AG08470 (cell line): Measurements from ENCODE around the genes TET2 and GSTCD.

- RRBS: 1% methylated on average over 26 of the region's 47 CpGs
Measured at GRCh38 chr4:105146591-105147020, at the start of gene TET2. TET2 (plus strand) TSS chr4:105146876.

GRCh38 chr4:105470791-105471520 lies 2.9 kb downstream of the PPA2 start:
- RRBS: no CpG with 5 or more reads among the region's 6 CpGs

DNA sequence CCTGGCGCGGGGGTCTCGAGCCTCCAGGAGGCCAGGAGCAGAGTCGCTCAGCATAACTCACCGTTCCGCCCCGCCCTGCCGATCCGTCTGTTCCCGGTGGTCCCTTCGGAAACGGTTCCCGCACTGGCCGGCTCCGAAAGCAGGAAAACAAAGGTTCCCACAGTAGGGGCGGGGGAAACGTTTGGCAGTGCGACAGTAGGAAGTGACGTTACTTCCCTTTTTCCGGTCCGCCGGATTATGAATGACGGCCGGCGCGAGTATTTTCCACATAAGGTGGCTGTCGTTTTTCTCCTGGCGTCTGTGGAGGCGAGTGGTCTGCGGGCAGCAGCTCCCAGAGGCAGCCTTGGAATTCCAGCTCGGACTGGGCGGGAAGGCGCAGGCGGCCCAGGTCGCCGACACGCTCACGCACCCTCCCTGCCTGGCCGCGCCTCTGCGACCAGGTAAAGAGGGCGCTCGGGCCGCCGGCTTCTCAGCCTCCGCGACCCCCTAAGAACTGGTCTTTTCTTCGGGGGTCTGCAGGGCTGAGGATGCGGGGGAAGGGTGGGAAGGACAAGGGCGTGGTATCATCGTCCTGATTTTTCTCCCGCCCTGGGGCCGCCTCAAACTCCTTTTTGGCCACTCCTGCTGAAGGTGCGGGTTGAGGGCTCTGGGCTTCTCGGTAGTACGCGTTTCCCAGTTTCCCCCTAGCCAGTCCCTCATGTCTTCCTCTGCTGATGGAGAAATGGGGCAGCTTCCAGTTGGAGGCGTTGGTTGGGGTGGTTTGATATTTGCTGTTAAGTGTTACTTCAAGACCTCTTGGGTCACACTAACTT lies at the start of gene GSTCD:
TSS of gene GSTCD (plus strand) at position 208 of the 812 bp plus-strand sequence.
- RRBS: 0% methylated on average over 5 of the region's 58 CpGs

GRCh38 chr4:106316672-106317049 lies 311 bp downstream of the AIMP1 start:
- RRBS: no CpG with 5 or more reads among the region's 10 CpGs

DNA sequence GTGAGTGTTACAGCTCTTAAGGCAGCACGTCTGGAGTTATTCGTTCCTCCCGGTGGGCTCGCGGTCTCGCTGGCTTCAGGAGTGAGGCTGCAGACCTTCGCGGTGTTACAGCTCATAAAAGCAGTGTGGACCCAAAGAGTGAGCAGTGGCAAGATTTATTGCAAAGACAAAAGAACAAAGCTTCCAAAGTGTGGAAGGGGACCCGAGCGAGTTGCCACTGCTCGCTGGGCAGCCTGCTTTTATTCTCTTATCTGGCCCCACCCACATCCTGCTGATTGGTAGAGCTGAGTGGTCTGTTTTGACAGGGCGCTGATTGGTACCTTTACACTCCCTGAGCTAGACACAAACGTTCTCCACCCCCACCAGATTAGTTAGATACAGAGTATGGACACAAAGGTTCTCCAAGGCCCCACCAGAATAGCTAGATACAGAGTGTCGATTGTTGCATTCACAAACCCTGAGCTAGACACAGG lies 156.1 kb upstream of the GIMD1 start:
- RRBS: no CpG with 5 or more reads among the region's 14 CpGs

- RRBS: no CpG with 5 or more reads among the region's 4 CpGs
Measured at GRCh38 chr4:107153814-107154384, 117.8 kb upstream of the DKK2 start.

DNA sequence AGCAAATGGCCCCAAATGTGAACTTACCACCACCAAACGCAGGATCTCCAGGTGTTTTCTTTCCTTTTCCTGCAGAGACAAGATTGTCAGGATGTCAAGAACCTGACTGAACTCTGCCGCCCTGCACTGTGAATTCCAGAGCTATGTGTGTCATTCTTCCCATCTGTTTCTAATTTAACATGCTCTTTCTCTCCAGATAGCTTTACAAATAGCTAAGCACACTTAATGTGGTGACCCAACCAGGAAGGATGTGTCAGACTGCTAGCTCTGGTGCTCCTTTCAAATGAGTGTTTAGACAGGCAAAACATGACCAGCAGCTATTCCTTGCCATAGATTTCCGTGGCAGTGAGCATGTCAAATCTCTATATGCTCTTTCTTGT lies 247.5 kb upstream of the DKK2 start:
- RRBS: no CpG with 5 or more reads among the region's 3 CpGs

GRCh38 chr4:107825451-107825886 lies 737 bp downstream of the SGMS2 start:
- RRBS: 0% methylated on average over 2 of the region's 10 CpGs

- RRBS: no CpG with 5 or more reads among the region's 19 CpGs
Measured at GRCh38 chr4:107930635-107931118, 672 bp upstream of the CYP2U1 start.

DNA sequence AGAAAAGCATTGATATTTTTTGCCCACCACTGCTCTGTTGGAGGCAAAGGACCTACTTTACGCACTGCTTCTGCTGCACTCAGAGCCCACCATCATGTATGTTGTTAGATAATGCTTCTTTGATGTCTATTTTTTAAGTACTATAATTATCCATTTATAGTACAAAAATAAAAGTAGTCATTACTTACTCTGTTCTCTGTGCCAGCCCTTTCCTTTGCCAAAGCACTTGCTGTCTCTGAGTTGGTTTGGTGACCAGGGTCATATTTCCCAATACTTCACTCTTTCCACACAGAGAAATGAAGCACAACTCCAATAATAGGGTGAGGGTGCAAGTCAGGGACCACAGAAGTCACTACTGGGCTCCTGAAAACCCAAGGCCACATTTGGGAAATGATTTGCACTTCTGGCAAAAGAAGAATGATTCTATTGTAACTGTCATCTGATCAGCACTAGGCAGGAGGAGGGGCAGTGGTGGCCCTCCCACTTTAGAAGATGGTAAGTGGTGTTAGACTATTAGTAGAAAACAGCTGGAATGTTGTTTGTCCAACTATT lies 11.1 kb upstream of the HADH start:
- RRBS: no CpG with 5 or more reads among the region's 1 CpG

DNA sequence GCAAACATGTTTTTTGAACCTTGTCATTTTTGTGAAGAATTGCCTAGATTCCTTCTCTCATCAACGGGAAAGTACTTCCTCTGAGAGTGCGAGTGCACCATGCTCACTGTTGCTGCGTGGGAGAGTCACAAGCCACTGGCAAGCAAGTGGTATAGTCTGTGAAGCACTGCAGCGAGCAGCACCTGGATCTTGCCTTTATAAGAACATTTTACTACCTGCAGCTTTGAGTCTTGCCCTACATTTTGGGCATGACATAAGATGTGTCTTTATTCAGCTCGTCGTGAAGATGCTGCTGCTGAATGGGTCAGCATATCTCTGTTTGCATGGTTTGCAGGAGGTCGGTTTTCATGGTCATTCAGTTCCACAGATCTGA lies 44.9 kb downstream of the HADH start:
- RRBS: no CpG with 5 or more reads among the region's 7 CpGs

DNA sequence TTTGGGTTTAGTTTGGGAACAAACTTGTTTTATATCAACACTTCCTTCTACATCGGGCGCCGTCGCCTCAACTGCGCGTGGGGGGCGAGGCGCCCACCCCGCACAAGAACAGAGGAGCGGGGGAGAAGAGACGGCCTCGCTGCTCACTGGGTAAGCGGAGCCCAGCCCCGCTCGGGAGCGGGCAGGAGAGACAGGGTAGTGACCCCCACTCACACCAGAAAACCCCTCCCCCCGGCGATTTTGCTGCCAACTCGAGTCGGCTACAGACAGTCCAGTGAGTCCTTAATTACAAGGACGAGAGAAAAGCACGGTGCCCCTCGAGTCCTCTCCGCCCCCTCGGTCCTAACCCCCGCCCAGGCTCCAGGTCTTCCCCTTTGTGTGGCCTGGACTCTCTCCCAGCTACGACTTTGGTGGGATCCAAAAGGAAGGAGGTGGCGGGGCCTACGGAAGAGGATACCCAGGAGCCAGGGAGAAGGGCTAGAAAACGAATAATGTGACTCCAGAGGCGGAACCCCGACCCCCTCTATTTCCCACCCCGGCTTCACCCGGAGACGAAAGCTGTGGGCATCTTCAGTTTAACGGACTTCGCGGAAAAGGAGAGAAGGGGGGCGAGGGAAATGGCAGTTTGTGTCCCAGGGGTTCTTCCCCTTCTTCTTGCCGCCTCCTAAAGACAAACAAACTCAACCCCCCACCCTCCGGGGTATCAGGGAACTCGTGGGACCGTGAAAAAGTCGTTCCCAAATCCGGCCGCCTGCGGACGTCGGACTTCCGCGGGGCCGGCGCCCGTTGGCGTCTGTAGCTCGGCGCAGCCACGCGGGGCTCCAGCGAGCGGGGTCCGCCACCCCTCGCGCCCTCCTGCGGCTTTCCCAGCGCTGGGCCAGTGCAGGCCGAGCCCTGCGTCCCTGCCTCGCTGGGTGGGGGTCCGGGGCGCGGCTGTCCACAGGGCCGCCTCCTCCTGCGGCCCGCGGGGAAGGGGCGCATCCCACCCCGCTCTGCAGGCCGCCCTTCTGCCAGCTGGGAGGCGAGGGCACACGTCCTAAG lies 3.4 kb upstream of the LEF1 start:
- RRBS: no CpG with 5 or more reads among the region's 81 CpGs

DNA sequence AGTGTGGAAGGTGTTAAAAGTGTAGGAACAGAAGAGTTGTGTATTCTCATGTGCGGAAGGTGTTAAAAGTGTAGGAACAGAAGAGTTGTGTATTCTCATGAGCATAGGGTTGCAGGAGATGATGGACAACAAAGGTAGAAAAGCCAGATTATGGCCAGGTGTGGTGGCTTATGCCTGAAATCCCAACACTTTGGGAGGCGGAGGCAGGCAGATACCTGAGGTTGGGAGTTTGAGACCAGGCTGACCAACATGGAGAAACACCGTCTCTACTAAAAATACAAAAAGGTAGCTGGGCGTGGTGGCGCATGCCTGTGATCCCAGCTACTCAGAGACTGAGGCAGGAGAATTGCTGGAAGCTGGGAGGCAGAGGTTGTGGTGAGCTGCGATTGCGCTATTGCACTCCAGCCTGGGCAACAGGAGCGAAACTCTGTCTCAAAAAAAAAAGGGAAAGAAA lies 2.5 kb downstream of the RPL34 start:
- RRBS: no CpG with 5 or more reads among the region's 8 CpGs

GRCh38 chr4:108878014-108878281 lies 115.1 kb upstream of the ETNPPL start:
- RRBS: no CpG with 5 or more reads among the region's 2 CpGs

DNA sequence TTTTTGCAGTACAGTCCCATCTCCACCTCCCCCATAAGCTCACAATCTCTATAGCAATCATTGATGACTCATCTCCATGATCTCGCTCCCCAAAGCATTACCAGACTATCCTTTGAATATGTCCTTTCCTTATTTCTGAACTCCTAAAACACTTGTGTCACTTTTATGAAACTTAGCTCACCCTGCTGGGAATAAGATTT lies 224.8 kb upstream of the ETNPPL start:
- RRBS: no CpG with 5 or more reads among the region's 1 CpG

DNA sequence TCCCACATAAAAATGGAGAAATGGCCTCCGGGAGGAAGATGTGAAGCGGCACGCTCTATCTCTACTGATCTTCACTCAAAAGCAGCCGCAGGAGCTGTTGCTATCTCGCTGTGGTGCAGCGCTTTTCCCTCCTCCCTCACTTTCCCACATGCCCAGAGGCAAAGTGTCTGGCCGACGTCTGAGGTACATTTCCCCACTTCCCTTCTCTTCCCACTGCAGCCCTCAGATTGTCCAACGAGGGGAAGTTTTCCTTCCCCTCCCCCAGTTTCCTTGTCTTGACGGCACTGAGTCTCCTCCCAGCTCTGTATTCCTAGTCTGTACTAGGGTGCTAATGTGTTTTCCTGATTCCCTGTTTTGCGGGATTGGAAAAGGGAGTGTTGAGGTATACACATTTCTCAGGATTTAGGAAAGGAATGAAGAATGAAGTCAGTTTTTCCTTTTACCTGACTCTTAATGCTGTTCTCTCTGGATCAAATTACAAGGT lies 729 bp upstream of the COL25A1 start:
- RRBS: 0% methylated on average over 1 of the region's 11 CpGs

DNA sequence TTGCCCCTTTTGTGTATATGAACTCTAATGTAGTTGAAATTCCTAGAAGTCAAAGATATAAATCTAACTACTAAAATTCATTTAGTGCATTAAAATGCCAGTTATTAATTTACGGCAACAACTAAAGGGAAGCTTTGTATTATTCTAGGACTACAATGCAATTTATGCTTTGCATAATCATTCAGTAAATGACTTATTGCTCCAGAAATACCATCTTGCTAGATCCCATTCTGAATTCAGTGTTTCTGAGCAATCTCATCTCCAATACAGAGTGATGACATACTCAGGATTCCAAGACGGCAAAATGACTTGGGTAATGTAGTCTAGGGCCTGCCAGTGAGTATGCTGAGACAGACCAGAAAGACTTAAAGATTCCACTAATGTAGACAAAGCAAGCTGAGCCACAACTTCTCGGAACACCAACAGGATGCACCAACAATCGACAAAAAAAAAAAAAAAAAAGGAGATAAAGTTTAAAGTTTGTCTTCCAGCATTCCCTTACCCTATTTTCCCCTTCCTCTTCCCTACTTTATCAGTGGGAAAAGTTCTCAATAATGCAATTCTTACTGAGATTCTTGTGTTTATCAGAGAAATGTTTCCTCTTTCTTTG lies 953 bp upstream of the SEC24B start:
- RRBS: no CpG with 5 or more reads among the region's 4 CpGs

GRCh38 chr4:109508823-109509227 lies 51.2 kb upstream of the MCUB start:
- RRBS: no CpG with 5 or more reads among the region's 2 CpGs

DNA sequence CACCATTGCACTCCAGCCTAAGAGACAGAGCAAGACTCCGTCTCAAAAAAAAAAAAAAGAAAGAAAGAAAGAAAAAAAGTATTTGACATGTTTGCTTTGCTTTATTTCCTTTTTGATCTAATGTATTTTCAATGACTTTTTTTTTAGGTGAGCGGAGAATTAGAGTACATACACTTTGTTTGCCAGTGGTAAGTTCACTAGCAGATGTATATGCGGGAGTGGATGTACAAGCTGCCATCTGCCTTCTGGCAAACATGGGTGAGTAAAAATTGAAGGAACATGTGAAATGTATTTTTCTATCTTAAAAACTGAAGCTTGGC lies 32.9 kb upstream of the MCUB start:
- RRBS: no CpG with 5 or more reads among the region's 3 CpGs